Heart right ventricle (tissue), 2 donors: ENCODE measurements around the genes OR1C1, OR2L5 and OR2G6.

DNA sequence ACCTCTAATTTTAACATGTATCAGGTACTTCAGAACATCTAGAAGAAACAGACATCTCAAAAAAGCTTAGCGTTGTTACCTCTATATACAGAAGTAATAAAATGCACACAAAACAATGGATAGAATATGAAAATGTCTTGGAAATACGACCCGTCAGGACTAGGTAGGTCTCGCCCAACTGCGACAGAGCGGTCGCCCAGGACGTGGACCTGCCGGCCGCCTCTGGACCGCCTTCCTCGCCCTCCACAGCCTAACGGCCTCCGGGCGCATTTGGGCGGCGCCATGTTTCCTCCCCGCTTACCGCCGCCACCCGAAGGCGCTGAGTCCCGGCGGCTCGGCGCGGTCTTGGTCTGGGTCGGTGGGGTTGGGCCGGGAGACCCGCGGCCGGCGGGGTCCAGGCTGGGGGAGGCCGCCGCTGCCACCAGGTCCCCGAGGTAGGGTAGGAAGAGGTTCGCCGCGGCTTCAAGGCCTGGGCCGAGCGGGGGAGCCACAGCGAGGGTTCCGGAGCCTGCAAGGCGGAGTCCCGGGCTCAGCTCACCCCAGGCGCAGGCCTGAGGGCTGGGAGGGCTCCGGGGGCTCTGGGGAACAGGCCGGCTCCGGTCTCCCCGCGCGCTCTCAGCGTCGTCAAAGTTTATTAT, 5.5 kb downstream of the OR2C3 start:
- PRO-cap, 2 experiments, result no peak in any of the 2 experiments

GRCh38 chr1:247760467-247760851, at the start of gene OR1C1:
Gene OR1C1 (minus strand): TSS chr1:247760556.
- PRO-cap, 2 experiments, result no peak in any of the 2 experiments

DNA sequence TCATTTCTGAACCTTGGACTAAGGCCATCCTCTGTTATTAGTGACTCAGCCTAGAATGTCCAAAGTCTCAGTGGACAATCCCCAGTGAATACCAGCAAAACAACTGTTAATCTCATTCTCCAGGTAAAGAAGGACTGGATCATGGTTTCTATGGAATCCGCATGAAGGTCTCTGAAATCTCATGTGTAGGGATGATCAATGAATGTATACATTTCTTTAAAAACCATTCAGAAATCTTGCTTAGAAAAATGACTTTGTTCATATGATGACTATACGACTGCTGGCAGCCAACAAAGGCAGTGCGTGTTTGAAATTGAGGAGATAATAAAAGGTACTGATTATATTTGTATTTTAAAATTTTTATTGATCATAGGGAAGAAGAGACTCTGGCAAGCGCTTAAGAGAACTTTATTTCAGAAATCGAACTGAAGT, at the start of gene OR2L5:
TSS of gene OR2L5 (plus strand) at position 253 of the 432 bp plus-strand sequence.
- PRO-cap, 2 experiments, result no peak in any of the 2 experiments

DNA sequence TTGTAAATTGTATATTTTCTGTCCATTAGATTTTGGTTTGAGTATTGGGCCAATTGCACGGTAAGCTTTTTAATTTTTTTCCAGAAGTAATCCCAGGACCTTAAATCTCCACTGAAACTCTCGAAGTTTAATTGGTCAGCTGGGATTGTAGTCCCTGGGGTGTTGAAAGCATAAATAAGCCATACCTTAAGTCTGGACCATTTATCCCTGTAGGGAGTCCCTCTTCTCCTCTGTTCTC, at the start of gene OR2G6:
TSS of gene OR2G6 (plus strand) at position 179 of the 238 bp plus-strand sequence.
- PRO-cap, 2 experiments, result no peak in any of the 2 experiments

DNA sequence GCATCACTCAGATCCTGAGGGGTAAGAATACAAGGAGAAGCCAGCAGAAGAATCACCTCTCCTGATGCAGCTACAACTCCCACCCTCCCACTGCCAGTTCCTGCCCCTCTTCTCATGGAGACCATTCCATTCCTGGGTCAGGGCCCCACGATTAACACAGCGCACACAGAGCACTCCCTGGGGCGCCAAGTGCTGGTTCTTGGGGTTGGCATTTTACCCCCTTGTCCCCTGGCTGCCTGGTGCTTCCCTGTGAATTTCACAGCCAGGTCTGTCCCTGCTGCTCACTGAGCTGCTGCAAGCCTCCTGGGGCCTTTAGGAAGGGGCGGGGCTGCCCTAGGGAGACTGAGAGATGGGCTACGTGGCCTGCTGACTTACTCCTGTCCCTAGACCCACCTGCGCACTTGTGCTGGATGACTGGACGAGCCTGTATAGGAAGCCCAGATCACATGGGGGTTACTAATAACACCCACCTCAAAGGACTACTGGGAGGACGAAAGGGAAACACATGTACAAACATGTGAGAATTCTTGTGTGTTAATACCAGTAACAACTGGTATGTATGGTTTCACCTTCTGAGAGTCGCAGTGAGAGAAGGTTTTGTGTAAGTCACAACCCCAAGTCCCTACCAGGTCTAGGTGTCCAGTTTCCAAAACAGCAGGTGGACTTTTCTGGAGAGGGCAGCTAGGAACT, 4.9 kb downstream of the ZNF672 start:
- PRO-cap, 2 experiments, result no peak in any of the 2 experiments

- PRO-cap, 2 experiments, result peak in 2 of 2 experiments; most common plus-strand start chr1:248859675 (in 1); most common minus-strand start chr1:248859582 (in 2)
These were observed 606 bp upstream of the ZNF692 start for GRCh38 chr1:248859440-248859941.

DNA sequence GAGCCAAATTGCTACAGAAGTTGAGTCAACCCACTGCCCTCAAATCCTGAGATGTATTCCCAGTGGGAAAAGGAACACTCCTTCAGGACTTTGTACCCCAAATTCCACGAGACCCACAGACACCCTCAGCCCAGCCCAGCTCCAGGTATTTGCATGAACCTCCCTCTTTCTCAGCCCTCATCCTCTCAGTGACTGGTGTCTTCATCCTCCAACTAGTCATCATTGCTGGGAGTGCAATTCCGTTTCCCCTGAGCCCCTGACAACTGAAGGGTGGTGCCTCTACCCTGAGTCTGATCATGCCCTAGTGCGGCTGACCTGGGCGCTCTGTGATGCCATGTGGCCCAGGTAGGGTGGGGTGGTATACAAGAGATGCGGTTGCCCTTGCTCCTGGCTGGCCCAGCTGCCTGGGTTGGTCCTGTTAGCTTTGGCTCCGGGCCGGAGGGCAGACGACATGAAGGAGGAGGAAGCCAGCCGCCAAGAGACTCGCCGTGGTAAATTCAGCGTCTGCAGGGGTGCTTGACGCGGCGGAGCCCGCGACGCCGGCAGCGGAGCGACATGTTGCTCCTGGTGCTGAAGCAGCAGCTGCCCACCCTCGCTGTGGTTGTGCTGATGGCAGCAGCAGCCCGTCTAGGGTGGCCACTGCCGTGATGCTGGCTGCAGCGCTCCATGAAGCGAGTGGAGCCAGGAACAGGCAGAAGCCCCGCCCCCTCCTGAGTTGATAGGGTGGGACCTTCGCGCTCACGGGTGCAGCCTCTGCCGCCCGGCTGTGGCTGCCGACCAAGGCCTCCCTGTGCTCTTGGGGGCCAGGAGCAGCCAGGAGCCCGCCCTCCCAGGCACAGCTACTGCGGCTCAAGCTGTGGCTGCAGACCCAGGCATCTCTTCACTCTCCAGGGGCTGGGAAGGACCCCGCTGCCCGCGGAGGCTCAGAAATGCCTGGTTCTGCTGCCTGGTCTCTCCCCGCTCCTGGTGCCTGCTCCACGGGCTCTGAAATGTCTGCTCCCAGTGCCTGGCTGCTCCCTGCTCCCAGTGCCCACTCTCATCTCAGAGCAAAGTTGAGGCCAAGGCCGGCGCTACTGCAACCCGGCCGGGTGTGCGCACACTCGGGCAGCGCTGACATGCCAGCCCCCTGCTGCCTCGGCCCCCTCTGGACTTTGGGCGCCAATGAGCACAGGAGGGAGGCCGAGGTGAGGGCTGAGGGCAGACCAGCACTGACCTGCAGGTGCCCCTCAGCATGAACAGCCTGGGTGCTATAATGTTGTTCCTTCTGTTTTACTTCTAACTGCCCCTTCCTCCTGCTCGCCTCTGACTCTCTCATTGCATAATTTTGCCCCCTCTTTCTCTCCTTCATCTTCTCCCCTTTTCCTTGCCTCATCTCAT, 4.2 kb upstream of the ZNF692 start:
- PRO-cap, 2 experiments, result peak in 2 of 2 experiments; most common plus-strand start position 780 of the sequence (in 2); most common minus-strand start position 668 of the sequence (in 1)